GM23248 (cell line): ENCODE data around the genes MFSD2A and CTPS1.

- RAMPAGE, long total RNA, result no peak
Measured at GRCh38 chr1:39927449-39928025, 25.8 kb upstream of the MYCL start.

- RAMPAGE, long total RNA, result start-site peak on the plus strand at chr1:39955142-39955166, 27 and 25 reads in 2 replicates
Measured at GRCh38 chr1:39954790-39955297, at the start of gene MFSD2A. MFSD2A (plus strand) TSS chr1:39955145.

DNA sequence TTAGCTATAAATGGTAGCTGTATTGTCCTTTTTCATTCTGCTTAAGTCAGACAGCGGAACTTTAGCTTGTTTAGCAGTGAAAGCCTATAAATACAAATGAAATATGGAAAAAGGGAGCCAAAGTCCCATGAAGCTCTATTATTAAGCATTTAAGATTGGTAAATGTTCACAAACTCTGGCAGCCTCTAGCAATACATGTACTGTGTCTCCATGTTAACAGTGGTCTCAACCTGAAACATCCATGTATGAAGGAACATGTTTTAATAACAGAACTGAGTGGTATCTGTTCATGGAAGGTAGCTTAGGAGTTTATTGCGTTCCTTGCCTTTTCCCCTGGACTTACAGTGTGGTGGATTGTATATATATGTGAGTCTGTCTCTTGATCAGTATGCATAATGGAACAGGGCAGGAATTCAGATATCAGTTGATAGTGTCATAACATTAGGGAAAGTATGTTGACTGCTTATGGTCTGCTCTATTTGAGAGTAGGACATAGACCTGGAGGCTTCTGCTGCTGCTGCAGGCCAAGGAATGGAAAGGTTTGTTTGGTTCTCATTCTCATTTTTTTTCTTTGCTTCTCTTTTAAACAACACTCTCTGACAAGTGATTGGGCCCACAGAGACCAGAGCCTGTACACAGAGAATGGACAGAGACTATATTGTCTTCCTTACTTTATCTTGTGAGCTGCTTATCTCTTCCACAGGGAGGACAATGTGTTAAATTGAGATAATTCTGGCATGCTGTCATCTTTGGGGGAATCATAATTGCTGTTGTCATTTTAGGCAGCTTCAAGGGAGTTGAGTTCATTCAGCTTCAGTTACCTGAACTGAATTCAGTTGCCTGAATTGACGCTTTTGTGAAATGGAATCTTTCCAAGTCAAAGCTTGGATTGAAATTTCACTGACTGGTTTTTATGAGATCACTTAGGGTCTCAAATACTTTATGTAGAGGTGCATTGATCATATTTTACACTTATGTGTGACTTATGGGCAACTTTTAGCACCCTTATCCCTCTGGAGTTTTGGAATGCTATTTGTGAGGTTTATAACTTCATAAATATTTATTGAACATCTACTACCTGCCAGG is 16.8 kb downstream of the CAP1 start:
- RAMPAGE, long total RNA, result no peak

- RAMPAGE, long total RNA, result no peak
Measured at GRCh38 chr1:40114362-40114867, 17.4 kb upstream of the PPT1 start.

DNA sequence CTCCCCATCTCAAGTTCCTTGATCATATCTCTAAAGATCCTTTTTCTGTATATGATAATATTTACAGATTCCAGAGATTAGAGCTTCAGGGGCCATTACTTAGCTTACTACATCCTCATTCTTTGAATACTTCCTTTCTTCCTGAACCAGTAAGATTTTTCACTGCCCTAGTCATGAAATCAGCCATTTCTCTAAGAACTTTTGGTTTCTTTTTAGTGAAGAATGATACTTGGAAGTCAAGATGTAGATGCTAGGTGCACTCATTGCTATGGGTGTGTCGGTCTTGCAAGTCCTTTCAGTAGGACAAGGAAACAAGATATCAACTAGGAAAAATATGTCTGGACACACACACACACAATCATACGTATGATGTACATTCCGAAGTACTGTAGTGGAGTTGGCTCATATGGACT is 20.8 kb upstream of the RLF start:
- RAMPAGE, long total RNA, result no peak

- RAMPAGE, long total RNA, result no peak
Measured at GRCh38 chr1:40143845-40144247, 17.3 kb upstream of the RLF start.

DNA sequence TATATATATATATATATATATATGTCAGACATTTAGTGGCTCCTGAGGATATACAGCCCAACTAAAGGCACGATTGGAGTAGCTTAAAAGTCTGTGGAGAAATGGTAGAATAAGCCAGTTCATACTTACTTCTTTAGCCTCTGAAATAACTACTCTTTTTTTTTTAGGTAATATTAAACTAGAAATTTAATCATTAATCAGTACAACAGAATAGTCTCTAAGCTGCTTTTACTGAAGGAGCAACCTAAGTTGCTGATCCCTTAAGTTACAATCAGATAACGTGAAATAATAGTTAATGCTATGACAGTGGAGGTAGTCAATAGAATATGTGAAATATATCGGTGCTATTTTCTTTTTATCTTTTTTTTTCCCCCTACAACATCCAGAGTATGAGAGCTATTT is 15.5 kb downstream of the ZMPSTE24 start:
- RAMPAGE, long total RNA, result no peak

- RAMPAGE, long total RNA, result no peak
Measured at GRCh38 chr1:40344370-40345061, 27.4 kb upstream of the COL9A2 start.

DNA sequence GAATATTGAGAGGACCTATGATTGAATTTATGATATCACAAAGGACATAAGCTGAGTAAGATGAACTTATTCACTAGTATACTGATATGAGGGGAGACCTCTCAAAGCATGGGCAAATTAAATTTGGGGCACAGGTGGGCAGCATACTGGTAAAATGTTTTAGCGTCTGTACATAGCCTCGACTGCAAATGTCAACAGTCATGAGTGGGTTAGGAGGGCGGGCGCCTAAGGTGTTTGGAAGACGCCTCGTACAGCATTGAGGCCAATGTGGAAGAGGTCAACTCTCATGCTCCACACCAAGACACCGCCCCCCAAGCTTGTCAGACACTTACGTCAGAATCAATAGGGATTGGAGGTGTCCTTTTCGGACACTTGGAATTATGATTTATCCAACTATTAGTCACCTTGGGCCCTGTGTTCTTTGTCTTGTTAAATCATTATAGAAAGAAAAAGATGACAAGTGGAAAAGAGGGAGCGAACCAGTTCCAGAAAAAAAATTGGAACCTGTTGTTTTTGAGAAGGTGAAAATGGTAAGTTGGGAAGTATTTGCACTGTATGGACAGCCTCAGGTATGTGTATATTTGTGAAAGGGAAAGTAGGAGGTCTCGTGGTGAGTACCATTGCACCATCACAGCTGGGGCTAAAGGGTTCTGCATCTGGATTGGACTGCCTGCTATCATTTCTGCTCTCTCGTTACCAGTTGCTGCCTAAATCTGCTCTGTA is 37.5 kb upstream of the ZFP69B start:
- RAMPAGE, long total RNA, result no peak

DNA sequence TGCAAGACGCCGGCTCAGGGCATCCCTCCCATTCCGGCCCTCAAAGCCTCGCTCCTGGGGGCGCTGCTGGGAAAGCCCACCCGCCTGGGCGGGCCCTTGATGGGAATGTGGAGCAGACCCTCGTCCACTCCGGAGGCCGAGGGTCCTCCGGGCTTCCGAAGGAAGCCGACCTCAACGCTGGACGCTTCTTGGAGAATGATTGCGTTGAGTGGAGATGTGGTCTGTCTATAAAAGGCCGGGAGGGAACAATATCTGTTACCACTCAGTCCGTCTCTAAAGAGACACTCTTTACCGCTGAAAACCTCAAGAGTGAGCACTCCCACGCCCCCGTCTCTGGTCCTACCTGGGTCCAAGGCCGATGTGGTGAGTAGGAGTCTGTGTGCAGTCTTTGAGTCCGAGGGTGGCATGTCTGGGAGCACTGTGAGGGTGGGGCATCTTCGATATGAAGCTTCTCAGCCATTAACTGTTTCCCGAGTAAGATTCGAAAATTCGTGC is 489 bp downstream of the ZFP69 start:
- RAMPAGE, long total RNA, result no peak

DNA sequence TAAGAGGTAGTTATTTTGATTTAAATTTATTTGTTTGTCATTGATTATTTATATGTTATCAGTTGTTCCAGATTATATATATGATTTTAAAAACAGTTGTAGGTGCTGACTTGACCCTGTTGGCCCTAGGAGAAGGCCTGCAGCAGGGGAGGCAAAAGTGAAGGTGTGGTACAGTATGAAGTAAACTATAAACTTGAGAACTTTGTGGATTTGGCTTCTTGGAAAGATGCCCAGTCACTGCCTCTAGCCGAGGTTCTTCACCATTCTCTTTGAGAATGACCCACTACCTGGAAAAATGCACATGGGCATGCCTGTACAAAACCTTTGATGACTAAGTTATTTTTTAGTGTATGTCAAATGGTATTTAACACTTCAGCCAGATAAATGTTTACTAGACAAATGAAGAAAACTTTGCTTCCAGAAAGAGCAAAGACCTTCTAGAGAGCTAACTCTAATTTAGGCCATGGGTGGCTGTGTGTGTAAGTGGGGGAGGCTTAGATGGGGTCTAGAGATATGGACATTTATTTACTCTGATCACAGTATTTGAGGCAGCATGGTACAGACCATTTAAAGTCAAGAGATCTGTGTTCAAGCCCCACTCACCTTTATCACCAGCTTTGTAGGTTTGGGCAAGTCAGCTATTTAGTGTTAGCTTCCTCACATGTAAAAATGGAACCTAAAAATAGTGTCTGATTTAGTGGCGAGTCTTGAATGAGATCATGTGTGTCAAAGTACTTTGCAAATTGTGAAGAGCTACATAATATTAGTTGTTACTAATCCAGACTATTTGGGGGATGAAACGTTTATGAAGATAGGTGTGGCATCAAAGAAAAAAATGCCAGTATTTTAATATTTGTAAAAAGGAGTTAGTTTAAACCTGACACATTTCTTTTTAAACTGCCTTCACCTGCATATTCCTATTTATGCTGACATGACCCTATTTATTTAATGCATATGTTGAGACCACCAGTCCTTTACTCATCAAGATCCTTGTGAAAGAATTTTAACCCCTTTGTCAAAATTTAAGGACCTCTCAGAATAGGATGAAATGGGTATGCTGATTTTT is 20.1 kb downstream of the NFYC start:
- RAMPAGE, long total RNA, result no peak

DNA sequence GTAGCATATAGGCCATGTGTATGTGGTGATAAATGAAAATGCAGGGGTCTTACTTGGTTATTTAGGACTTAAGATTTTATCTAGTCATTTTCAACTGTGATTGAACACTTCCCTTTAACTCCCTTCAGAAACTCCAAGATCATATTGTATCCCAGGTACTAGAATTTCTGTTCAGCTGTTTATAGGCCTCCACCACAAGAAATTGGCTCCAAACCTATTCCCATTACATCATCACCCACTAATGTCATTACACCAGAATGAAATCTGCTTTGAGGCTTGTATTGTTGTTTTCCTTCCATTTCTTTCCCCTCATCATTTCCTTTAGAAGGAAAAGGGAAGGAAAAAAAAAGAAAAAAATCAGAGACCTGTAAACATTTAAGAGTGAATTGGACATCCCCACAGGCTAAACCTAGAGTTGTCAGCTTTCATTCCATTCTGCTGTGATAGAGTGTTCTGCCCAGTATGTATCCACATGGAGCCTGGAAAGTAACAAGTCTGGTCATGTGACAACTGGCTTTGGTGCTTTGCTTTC is 44.5 kb downstream of the NFYC start:
- RAMPAGE, long total RNA, result no peak

GRCh38 chr1:40784044-40784562 is 516 bp downstream of the KCNQ4 start:
- RAMPAGE, long total RNA, result no peak

- RAMPAGE, long total RNA, result no peak
Measured at GRCh38 chr1:40818434-40819117, 35.0 kb downstream of the KCNQ4 start.

DNA sequence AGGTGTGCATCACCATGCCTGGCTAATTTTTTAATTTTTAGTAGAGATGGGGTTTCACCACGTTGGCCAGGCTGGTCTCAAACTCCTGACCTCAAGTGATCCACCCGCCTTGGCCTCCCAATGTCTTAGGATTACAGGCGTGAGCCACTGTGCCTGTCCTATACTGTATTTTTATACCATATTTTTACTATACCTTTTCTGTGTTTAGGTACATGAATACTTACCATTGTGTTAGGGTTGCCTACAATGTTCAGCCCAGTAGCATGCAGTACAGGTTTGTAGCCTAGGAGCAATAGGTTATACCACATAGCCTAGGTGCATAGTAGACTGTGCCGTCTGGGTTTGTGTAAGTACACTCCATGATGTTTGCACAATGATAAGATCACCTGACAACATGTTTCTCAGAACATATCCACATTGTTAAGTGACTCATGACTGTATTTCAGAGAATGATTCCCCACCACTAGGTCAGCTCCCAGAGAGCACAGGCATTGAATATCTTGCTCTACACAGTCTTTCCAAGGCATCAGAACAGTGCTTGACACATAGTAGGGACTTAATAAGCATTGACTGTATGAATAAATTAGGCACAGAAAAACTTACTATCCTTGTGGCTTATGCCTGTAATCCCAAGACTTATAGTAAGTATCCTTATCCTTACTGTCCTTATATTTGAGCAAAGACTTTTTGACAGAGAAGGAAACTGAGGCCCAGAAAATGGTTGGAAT is 6.1 kb upstream of the CITED4 start:
- RAMPAGE, long total RNA, result no peak

DNA sequence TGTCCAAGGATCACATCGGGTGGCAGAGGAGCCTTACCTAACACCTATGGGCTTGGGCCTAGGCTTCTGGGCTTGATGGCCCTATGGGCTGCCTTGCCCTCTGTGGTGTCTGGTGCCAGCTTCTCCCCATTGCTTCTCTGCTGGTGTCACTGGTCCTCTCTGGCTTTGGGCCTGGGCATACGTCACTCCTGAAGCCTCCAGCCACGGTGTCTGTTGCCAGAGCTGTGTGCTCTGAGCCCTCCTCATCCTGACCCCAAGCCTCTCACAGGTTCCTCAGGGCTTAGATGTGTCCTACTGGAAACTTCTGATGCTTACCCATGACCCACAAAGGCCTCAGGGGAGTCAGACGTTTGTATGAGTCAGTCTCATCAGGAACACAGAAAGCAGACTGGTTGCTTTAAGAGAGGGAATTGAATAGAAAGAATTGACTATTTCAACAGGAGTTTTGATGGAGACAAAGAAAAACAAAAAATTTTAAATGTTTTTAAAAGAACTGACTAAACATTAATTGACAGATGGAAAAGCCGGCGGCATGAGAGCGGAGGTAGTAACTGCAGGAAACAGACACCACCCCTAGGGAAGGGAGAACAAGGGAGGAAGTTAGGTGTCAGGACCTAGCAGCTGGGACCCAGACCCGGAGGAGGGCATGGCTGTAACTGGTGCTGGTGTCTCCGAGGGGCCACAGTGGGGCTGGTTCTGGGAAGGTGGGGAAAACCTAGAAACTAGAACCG is 39.8 kb upstream of the CITED4 start:
- RAMPAGE, long total RNA, result no peak

DNA sequence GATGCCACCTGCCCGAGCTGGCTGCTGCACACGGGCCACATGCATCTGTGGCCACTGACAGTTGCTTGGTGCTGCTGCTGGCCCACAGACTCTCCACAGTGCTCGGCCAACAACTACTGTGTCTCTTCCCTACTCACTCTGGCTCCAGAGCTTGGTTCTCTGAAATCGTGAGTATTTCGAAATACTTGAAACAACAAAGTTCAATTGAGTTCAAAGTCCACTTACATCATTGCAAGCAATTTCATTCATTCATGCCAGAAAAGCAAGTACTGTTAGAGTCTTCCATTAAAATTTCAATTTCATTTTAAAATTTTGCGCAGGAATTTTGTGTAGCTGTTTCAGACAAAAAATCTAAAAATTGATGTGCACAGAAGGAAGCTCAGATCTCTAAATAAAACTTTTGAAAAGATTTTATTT is 39.7 kb upstream of the CTPS1 start:
- RAMPAGE, long total RNA, result no peak

DNA sequence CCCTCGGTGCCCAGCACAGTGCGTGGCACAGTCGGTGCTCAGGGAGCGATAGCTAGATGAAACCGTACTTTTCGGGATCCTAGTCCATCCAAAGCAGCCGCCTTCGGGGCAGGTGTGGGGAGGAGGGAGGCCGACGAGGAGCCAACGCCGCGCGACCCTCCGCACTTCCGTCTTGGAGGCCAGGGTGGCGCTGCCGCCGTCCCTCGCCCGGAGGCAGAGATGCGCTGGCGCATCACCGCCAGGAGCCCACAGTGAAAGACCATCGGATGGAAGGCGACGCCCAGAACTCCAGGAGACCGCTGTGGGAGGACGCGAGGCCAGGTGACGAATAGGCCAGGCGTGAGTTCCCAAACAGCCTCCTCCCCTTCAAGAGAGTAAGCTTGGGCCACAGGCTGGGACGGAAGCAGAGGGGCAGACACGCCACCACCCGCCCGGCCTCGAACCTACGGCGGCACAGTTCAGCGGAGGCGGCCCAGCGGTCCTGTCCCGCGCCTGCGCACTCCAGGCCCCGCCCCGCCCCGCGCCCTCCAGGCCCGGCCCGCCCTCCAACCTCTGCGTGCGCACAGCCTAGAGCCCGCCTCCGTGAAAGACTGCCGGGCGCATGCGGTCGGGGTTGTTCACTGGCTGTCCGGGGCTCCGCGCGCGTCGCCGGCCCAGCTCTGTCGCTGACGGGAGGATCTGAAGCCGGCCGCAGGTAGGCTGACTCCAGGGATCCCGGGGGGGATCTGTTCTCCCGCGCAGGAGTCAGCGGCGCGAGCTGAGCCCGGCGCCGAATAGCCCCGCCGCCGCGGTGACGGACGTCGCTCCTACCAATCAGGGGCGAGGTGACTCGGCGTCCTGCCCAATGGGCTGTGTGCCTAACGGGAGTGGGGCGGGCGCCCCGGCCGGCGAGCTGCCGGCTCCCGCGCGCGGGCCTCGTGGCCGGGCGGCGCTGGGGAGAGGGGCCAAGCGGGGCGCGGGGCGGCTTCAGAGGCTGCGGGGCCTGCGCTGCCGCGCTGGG is at the start of gene CTPS1:
TSS of gene CTPS1 (plus strand) at position 561 of the 1,000 bp plus-strand sequence.
- RAMPAGE, long total RNA, result no peak

DNA sequence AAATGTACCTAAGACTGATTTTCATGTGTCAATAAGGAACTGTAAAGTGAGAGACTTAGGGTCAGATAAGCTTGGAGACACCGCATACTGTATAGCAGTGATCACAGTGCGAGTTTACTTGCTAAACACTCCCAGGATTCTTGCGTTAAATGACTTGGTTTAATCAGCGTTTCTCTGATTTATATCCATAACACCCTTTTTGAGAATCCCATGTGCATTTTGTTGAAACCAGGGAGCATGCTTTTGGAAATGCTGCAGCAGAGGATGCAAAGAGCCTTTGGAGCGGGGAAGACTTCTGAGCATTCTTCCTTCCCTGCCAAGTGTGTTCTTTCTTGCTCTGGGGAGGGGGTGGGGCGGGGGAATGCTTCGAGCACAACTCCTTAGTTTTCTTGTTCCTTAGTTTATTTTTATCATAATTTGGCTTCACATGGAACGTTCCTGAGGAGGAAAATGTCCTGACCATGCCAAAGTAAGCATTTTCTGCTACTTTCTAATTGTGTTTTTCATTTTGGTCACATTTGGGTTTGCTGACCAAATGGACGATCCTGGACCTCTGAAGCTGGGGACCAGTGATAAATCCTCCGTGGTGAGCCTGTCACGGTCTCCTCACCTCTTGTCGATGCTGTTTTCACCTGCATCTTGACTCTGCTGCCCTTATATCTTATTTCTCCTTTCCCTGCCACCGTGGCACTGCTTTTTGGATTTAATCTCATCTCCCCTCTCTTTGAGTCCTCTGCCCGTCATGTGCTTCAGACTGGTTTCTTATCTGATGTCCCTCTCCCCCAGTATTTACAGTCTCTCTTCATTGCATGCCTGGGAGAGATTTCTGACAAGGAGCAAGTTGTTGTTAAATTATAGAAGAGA is 2.3 kb downstream of the CTPS1 start:
- RAMPAGE, long total RNA, result no peak

DNA sequence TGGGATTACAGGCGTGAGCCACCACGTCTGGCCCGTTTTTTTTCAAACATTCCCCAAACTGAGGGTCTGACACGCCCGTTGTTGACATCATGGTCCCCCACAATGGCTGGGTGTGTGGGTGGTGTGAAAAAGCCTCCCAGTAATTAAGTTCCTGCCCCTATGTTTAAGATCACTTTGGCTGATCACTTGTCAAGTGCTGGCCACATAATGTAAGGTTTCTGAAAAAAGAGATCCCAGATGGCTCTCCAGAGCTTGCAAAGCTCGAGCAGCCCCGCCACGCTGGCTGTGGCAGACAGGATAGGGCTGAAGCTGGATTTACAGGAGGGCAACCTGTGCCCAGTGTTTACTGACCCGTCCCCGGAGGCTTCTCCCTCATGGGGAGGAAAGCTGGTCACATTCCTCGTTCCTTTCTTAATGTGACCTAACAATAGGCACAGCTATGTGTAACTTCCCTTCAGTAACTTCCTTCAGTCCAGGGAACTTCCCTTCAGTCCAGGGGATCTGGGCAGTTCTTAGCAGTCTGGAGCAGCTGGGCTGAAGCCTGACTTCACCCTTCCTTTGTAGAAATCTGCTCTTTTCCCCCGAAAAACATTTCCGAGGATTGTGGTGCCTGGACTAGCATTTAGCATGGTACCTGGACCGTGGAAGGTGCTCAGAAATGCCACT is 7.8 kb downstream of the SLFNL1 start:
- RAMPAGE, long total RNA, result no peak